Thoracic aorta (tissue), 1 donor: Measurements from ENCODE around the genes LDB1, PPRC1, NFKB2, WBP1L and CYP17A1.

GRCh38 chr10:102120041-102121004, at the start of gene LDB1:
Gene LDB1, minus strand, starts transcription at chr10:102120368.
- RAMPAGE, long total RNA, result start-site peak on the plus strand at chr10:102120810-102120848, 6 reads

DNA sequence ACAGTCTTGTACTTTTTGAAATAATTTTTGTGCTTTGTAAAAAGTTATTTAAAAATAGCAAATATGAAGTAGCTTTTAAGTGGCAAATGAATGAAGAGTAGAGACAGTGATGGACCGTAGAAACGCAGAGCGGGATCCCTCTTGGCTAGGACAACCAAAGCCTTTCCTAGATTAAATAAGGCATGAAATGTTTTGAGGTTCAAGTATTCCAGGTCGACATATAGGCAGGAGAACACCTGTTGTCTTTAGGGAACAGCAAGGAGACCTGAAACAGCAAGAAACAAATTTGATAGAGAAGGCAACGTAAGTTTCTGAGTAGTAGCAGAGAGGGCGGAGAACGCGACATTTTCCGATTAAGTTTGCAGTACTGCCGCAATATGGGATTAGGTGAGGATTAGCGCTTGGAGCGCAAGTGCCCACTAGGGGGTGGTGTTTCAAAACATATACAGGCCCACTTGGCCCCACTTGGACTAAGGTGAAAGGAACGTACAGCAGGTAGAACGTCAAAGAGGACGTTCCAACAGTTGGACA, 563 bp upstream of the PPRC1 start:
- RAMPAGE, long total RNA, result no peak

GRCh38 chr10:102132743-102133873, at the start of gene PPRC1:
Gene PPRC1, plus strand, starts transcription at chr10:102133040.
- RAMPAGE, long total RNA, result start-site peak on the plus strand at chr10:102133036-102133062, 1,302 reads

GRCh38 chr10:102147108-102147497, 5.1 kb upstream of the NOLC1 start:
- RAMPAGE, long total RNA, result no peak

DNA sequence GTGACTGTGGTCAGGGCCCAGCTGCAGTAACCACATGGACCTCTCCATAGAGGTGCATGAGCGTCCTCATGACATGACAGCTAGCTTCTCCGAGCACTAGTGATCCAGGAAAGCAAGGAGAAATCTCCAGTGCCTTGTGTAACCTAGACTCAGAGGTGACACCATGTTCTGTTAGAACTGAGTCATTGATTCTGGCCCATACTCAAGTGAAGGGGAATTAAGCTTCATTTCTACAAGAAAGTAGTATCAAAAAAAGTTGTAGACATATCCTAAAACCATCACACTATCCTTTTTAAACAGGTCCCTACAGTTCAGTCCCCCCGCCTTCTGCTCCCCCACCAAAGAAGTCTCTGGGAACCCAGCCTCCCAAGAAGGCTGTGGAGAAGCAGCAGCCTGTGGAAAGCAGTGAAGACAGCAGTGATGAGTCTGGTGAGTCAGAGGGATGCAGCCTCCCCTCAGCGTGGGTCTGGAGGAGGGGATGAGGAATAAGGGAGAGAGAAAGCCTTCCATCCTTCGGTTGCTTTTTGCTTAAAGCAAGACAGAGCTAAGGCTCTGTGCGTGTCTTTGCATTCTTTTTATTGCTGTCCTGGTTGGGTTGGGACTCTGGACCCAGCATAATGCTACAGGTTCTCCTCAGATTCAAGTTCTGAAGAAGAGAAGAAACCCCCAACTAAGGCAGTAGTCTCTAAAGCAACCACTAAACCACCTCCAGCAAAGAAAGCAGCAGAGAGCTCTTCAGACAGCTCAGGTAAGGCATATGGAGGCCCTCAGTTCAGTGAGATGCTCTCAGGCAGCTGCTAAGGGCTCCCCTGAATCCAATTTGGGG, 7.6 kb downstream of the NOLC1 start:
- RAMPAGE, long total RNA, result no peak

GRCh38 chr10:102280469-102281301, 35.4 kb downstream of the GBF1 start:
- RAMPAGE, long total RNA, result no peak

GRCh38 chr10:102380198-102380779, 15.2 kb upstream of the NFKB2 start:
- RAMPAGE, long total RNA, result no peak

DNA sequence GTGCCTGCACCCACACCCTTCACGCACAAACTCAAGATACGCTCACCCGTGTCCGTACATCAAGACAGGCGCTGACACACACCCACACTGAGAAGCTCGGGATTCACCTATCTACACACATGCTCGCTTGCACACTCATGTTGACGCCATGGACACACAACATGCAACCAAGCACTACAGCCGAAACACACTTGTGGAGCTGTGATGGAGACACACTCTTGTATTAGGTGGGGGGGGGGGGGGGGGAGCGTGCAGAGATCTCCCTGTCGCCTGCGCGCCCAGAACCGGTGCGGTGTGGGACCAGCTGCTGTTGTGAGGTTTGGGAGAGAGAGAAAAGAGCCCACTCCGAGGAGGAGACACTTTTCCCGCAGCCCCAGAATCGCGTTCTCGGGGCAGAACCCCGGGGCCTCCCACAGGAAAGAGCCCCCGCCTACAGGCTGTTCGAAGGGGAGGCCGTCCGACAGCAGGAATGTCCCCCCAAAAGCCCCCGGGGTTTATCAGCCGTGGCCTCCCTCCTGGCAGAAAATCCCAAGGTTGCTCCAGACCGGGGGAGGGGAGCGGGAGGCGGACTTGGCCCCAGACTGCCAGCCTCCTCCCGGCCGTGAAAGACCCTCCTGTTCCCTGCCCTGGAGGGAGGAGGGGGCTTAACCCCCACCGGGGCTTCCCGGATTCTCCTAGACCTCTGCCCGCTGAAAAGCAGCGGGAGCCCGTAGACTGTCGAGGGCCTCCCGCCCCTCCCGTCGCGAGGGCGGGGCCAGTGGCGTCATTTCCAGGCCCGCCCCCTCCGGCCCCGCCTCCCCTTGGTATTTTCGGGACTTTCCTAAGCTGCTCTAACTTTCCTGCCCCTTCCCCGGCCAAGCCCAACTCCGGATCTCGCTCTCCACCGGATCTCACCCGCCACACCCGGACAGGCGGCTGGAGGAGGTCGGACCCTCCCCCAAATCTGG, at the start of gene NFKB2:
Gene NFKB2, plus strand, starts transcription at position 833 of the 947 bp plus-strand sequence.
- RAMPAGE, long total RNA, result no peak

DNA sequence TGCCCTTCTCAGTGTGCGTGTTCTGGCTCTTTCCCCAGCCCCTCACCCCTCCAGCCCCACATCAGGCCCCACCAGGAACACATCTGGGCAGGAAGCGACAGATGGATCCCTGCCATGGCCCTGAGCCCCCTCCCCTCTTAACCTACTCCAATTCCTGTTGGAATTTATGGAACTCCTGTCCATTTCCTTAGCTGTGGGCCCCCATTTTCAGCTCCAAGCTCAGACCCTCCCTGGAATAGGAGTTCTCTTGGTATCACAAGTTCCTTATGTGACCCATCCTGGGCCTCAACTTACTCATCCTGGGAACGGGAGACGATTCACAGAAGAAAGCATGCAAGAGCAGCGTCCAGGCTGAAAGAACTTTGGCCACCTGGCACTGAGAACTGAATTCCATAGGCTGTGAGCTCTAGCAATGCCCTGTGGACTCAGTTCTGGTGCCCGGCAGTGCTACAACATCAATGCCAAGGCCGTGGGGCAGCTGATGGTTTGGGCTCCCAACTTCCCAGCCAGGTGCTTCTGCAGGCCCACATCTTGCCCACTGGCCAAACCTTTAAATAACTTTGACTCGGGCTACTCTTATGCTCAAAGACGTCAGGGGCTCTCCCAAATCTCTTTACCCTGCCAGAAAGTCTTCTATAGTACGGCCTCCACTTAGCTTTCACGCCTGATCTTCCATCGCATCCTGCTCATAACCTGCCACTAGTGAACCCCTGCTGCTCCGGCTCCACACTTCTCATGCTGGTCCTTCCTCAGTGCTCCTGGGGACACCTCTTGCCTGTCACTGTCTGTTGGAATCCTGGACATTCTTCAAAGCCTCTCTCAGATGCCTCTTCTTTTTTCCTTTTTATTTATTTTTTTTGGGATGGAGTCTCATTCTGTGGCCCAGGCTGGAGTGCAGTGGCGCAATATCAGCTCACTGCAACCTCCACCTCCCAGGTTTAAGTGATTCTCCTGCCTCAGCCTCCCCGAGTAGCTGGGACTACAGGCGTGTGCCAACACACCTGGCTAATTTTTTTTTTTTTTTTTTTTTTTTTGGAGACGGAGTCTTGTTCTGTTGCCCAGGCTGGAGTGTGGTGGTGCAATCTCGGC, 4.1 kb upstream of the CUEDC2 start:
- RAMPAGE, long total RNA, result start-site peak on the plus strand centred at position 452 of the sequence, 41 bp wide, 44 reads

GRCh38 chr10:102743389-102744261, at the start of gene WBP1L:
Gene WBP1L, plus strand, starts transcription at chr10:102743948.
- RAMPAGE, long total RNA, result start-site peak on the plus strand at chr10:102743976-102744020, 575 reads

DNA sequence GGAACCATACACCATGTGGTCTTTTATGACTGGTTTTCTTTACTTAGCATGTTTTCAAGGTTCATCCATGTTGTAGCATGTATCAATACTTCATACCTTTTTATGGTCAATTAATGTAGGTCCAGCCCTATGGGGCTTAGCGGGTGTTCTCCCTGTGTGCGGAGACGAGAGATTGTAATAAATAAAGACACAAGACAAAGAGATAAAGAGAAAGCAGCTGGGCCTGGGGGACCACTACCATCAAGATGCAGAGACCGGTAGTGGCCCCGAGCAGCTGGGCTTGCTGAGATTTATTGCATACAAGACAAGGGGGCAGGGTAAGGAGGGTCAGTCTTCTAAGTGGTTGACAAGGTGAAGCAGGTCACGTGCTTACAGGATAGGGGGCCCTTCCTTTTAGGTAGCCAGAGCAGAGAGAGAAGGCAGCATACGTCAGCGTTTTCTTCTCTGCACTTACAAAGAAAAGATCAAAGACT, 14.7 kb downstream of the WBP1L start:
- RAMPAGE, long total RNA, result no peak

GRCh38 chr10:102782128-102782549, 38.4 kb downstream of the WBP1L start:
- RAMPAGE, long total RNA, result no peak

DNA sequence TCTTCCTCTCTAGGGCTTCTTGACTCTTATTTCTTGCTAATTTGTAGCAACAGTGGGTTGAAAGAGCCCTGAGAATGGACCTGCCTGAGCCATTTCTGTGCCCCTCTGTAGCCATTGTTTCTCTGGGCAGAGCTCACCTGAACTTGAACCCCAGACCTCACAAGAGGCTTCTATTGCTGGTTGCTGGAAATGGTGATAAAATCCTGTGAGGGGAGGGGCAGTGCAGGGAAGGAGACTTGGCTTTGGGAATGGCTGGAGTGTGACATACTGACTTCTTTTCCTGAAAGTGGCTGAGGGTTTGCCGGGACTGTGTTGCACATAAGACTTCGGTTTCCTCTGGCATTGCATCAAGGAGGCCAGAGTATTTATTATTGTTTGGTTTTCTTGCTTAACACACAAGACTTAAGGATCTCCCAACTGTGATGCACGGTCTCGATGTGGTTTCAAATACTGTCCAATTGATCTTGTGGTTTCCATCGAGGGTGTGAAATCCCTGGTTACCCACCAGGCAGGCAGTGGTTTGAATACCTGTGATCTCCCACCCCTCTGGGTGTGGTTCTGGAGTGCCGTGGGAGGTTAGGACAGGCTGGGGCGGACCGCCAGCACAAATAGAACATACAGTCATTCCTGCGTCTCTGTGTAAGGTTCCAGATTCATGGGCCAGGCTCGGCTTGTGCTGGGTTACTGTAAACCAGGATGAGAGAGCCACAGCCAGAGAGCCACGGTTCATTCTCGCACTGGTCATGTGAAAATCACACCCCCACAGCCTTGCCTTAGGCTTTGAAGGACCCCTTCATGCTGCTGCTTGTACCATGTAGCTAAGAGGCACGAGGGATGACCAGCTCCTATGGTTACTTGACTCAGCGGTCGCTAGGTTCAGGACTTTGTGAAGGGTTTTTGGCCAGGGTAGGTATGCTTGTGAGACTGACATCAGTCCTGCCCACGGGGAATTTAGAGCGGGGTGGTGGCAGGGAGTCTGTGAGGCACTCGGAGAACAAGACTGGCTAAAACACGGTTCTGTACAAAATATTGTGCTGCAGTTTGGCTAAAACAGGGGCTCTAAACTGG, 39.1 kb downstream of the WBP1L start:
- RAMPAGE, long total RNA, result no peak

DNA sequence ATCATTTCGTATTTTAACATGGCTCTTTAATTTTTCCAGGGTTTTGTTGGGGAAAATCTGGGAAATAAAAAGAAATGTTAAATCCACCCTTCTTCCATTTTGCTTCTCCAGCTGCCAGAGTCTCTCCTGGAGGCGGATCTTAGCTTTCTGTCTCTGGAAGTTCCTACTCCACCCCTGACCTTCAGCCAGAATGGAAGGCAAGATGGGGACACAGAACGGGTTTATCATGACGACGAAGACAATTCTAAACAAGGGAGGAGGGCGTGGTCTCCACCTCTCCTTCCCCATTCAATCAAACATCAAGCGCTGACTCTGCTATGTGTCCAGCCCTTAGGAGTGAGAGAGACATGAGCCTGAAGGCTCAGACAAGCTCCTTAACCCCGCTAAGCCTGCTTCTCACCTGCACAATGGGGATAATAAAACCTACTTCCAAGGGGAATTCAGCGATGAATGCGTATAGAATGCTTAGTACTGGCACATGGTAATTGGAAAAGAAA, 3.1 kb downstream of the CYP17A1 start:
- RAMPAGE, long total RNA, result no peak

- RAMPAGE, long total RNA, result no peak
Measured at GRCh38 chr10:102837086-102837976, at the start of gene CYP17A1. Gene CYP17A1, minus strand, starts transcription at chr10:102837413.

DNA sequence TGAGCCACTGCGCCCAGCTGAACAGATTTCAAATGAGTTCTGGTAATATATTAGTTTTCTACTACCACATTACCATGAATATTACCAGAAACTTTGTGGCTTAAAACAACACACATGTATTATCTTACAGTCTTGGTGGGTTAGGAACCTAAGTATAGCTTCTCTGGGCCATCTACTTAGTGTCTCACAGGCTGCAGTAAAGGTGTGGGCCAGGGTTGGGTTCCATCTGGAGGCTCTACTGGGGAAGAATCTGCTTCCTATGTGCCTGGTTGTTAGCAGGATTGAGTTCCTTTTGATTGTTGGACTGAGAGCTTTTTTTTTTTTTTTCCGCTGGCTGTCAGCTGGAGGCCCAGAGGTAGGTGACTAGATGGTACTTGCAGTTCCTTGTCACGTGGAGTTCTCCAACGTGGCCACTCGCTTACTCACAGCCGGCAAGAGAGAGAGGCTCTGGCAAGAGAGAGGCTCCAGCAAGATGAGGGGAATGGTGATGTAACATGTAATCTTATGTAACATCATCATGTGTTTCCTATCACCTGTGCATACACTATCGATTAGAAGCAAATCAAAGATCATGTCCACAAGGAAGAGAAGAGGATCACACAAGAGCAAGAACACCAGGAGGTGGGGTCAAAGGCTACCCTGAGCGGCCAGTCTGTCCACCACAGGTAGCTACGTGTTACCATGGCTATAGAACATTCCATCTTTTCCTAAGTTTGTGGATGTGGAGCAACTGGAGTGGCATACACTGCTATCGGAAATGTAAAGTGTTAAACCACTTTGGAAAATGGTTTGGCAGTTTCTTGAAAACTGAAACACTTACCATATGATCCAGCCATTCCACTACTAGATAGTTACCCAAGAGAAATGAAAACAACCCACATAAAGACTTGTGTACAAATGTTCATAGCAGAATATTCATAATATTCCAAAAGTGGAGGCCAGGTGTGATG, 4.0 kb upstream of the BORCS7 start:
- RAMPAGE, long total RNA, result no peak

DNA sequence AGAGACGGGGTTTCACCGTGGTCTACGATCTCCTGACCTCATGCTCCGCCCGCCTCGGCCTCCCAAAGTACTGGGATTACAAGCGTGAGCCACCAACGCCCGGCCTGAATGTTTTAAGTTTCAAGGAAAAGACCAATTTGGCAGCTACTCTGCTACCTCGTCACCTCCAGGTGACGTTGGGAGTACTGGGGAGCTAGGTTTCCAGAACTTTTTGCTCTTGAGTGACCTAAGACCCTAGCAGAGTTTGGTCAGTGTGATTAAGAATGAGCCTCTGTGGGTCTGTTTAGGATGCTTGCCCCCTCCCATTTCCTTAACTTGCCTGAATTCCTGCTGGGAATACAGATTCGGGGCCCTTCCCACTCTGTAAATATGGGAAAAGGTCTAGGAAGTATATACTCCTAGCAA, 1.0 kb upstream of the CNNM2 start:
- RAMPAGE, long total RNA, result no peak

DNA sequence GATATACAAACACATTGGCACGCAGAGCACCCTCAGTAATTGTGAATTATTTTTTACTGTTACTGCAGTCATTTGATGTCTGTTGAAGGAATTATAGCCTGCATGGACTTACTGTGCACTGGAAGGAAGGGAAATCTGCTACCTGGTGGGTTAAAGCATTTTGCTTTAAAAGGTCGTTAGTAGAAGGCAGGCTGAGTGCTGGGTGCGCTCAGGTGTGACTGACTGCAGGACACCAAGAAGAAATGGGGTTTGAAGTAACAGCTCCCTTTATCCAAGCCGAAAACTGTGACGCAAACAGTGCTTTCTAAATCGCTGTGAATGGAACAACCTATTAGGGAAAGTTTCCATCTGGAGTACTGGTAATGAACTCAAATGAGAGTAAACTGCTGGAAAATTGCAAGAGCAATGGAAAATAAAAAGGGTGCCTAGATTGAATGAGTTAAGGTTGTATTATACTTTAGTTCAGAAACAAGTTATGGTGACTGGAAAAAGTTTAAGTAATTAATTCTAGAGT, 95.3 kb downstream of the CNNM2 start:
- RAMPAGE, long total RNA, result no peak

DNA sequence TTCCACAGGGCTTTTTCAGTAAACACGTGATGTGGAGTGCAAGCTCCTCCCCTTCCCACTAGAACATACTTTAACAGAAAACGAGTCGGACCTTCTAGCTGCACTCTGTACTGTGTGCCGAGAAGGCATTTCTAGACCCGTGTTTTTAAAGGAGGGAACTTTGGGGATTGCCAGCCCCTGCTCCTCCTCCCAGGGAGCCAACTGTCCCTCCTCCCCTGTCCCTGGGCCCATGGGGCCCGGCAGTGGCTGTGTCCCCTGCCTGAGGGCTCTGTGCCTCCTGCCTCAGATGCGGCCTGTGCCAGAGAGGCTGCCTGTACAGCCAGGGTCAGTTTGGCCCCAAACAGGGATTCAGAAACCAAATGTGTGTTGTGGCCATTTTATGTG, 115.0 kb downstream of the NT5C2 start:
- RAMPAGE, long total RNA, result no peak

GRCh38 chr10:103133077-103133793, 59.8 kb downstream of the NT5C2 start:
- RAMPAGE, long total RNA, result no peak